Monocyte (primary cell): ENCODE data around the gene S100B.

DNA sequence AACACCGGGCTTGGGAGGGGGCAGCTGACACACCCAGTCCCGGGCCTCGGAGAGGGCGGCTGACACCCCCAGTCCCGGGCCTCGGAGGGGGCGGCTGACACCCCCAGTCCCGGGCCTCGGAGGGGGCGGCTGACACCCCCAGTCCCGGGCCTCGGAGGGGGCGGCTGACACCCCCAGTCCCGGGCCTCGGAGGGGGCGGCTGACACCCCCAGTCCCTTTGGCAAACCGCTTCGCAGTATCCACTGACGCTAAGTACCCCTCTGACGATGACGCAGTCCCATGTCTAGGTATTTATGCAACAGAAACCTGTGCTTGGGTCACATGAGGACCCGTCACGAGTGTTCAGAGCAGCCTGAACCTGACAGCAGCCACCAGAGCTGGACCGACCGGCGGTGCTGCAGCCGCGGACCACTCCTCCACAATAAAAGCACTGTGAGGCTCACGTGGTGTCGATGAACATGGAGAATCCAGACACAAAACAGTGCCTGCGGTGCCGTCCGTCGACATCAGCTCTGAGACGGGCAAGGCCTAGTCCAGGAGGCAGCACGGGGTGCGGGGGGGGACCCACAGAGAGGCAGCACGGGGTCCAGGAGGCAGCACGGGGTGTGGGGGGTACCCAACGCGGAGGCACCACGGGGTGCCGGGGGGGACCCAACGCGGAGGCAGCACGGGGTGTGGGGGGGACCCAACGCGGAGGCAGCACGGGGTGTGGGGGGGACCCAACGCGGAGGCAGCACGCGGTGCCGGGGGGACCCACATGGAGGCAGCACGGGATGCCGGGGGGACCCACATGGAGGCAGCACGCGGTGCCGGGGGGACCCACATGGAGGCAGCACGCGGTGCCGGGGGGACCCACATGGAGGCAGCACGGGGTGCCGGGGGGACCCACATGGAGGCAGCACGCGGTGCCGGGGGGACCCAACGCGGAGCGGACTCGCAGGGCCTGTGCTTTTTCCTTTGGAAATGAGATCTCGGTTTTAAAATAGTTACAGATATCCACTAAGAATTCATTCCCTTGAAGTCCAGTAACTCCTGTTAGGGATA lies 51.8 kb downstream of the COL6A1 start:
- PRO-cap, 2 experiments: no peak in any of the 2 experiments

- PRO-cap, 2 experiments: no peak in any of the 2 experiments
Observed at GRCh38 chr21:46040495-46041067, 57.3 kb upstream of the COL6A2 start.

DNA sequence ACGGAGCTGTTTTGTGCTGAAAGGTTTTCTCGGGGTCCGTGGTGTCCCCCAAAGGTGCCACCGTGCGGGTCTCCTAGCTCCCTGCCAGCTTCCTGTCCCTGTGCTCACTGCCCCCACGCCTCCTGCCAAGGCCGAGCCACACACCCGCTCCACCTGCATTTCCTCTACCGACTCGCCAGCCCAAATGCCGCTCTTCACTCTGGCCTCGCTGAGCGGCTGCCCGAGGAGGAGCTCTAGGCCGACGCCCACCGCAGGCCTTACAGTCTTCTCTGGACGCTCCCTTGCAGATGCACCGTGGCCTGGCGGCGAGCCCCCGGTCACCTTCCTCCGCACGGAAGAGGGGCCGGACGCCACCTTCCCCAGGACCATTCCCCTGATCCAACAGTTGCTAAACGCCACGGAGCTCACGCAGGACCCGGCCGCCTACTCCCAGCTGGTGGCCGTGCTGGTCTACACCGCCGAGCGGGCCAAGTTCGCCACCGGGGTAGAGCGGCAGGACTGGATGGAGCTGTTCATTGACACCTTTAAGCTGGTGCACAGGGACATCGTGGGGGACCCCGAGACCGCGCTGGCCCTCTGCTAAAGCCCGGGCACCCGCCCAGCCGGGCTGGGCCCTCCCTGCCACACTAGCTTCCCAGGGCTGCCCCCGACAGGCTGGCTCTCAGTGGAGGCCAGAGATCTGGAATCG lies 26.3 kb downstream of the FTCD start:
- PRO-cap, 2 experiments: no peak in any of the 2 experiments

DNA sequence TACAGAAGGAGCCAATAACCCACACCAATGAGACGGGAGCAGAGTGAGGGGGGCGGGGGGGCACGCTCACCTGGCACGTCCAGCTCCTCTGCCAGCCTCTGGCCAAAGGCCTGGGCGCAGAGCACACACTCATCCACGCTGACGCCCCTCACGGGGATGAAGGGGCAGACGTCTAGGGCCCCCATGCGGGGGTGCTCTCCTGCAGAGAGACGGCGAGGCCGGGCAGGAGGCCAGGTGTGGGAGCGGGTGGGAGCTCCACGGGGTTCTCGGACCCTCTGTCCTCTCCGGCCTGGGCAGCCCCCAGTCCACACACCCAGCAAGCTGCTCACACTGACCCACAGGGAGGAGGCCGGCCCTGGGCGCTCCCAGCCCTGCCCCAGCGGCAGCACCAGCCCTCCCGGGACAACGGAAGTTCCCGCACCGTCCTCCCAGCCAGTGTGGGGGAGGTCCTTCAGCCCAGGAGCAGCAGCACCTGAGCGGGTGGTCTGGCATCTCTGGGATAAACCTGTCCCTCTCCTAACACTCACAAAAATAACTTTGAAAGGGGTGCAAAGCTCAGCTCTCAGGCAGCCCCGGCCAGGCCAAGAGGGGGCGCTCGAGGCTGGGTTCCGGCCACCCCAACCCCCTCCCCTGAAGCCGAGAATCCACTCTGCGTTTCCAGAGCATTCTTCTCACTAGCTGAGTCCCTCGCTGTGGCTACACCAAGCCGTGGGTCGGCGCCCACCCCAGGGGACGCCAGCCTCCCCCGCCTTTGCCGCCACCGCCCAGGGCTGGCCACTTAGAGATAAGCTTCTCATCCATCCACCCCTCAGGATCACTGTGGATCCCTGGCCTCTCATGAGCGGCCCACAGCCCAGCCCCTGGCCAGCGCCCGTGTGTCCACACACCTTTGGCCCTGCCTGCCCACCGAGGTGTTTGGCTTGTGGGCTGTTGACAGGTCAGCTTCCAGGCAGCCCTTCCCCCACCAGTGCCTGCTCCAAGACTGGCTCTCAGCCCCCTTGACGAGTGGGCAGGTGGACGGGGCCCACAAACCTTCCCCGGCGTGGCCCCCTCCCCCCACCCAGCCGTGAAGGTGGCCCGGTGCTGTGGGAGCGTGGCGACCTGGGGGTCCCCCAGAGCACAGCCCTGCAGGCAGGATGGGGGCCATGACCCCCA lies 2.2 kb downstream of the FTCD start:
- PRO-cap, 2 experiments: no peak in any of the 2 experiments

GRCh38 chr21:46187904-46188914 lies 4.0 kb upstream of the SPATC1L start:
- PRO-cap, 2 experiments: no peak in any of the 2 experiments

GRCh38 chr21:46346552-46347133 lies 22.7 kb downstream of the PCNT start:
- PRO-cap, 2 experiments: no peak in any of the 2 experiments

GRCh38 chr21:46551330-46552151 lies 53.3 kb downstream of the S100B start:
- PRO-cap, 2 experiments: peak in 2 of 2 experiments; most common plus-strand start chr21:46551822 (in 2); most common minus-strand start chr21:46551745 (in 2)

GRCh38 chr21:46604989-46605509 lies at the start of gene S100B:
S100B (minus strand) TSS chr21:46605082.
- PRO-cap, 2 experiments: no peak in any of the 2 experiments